ENCODE results near the gene MSRB2.

- RRBS: 35% methylated on average over 28 of the region's 84 CpGs
Observed at GRCh38 chr10:21499506-21500746, 25.6 kb downstream of the SKIDA1 start.

- RRBS: no CpG with 5 or more reads among the region's 24 CpGs
Observed at GRCh38 chr10:21533250-21533869, 672 bp upstream of the MLLT10 start.

- RRBS: no CpG with 5 or more reads among the region's 2 CpGs
Observed at GRCh38 chr10:21612050-21612677, 78.1 kb downstream of the MLLT10 start.

GRCh38 chr10:21687021-21688055 lies 153.3 kb downstream of the MLLT10 start:
- RRBS: no CpG with 5 or more reads among the region's 5 CpGs

DNA sequence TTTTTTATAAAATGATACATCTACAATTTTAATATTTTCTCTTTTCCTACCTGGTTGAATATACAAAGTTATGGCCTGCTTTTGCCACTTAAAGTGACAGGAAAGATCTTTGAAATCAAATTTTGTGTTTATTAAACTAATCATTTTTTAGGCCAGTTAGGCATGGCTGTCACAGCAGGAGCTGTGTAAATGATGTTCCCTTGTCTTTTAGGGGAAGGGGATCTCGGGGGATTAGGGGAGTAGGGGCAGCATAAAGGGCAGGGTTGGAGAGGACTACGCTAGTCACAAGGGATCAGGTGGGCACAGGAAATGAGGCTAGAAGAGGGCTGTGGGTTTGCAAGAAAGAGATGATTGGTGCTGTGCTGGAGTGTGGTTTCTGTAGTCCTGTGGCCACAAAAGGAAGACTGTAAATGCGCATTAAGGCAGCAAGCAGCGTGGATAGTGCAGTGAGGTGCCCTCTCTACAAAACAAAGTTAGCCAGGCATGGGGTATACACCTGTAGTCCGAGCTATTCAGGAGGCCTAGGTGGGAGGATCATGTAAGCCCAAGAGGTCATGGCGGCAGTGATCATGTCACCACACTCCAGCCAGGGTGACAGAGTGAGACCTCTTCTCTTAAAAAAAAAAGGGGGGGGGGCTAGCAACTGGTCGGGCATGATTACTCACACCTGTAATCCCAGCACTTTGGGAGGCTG lies 212.0 kb downstream of the MLLT10 start:
- RRBS: no CpG with 5 or more reads among the region's 7 CpGs

DNA sequence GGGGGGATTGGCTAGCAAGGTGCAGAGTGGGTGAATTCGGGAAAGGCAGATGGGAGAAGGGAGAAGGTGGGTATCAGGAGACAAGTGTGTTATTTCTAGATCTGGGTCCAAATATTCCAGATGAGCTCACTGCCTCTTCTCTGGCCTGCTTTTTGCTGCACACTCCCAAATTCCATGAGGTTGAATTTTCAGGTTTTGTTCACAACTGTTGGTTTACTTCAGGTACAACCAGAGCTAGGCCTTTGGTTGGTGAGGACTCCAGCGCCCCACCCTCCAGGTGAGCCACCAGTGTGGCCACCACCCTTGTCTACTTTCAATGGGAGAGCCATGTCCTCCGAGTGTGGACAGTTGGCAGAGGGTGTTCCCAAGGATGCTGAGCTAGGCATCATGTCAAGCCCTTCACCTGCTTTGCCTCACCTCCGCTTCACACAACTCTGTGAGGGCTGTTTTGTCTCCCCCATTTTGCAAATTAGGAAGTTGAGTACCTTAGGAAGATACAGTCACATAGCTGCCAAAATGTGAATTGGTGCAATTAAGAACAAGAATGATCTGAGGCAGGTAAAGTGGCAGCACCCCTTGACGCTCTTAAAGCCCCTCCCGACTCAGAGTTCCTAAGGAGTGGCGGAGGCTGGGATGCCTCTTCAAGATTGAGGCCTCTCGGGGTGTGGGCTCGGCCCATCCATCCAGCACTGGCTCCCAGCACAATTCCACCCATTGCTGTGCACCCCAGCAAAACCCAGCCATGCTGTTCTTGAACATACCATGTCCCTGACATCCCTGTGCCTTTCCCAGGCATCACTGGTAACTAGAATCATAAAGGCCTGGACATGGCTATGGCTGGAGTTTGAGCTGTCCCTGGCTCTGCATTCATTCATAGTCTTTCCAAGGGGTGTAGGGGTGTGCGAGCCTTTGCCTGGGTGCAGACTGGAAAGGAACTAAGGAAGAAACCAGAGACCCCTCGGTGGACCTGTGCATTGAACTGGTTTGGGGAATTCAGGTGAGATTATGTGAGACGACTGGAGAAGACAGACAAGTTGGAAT lies 213.1 kb downstream of the MLLT10 start:
- RRBS: no CpG with 5 or more reads among the region's 12 CpGs

GRCh38 chr10:22252298-22253229 lies 34.7 kb upstream of the EBLN1 start:
- RRBS: 3% methylated on average over 24 of the region's 96 CpGs

GRCh38 chr10:22475671-22476629 lies 130.7 kb downstream of the SPAG6 start:
- RRBS: 2% methylated on average over 34 of the region's 95 CpGs

DNA sequence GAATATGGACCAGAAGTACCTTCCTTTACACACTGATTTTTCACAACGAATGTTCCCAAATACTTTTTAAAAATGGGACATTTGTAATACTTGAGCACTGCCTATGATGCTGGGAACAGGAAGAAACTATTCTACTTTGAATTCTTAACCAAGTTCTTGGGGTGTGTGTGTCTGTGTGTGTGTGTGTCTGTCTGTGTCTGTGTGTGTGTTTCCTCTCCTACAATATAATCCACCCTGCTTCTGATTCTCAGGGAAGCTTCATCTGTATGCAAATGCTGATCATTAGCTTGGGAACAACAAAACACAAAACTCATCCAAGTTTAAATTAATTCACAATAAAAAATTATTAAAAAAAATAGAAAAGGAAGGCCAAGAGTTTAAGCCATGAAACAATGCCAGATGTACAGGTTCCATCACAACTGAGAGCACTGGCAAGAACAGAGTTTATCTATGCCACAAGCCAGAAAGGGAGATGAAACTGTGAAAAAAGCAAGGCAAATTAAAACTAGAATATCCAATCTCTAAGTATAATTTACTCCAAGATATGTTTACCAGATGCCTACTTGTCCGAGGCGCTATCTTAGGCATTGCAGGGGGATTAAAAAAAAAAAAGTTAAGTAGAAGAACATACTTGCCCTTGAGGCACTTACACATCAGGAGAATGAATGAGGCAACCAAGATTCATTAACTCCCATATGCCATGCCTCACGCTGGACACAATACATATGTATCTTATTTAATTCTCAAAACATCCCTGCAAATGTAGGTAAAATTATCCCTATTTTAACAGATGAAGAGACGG lies 144.7 kb downstream of the PIP4K2A start:
- RRBS: no CpG with 5 or more reads among the region's 5 CpGs

GRCh38 chr10:22605053-22605673 lies 109.2 kb downstream of the PIP4K2A start:
- RRBS: no CpG with 5 or more reads among the region's 5 CpGs

- RRBS: no CpG with 5 or more reads among the region's 10 CpGs
Observed at GRCh38 chr10:22607833-22608342, 106.5 kb downstream of the PIP4K2A start.

DNA sequence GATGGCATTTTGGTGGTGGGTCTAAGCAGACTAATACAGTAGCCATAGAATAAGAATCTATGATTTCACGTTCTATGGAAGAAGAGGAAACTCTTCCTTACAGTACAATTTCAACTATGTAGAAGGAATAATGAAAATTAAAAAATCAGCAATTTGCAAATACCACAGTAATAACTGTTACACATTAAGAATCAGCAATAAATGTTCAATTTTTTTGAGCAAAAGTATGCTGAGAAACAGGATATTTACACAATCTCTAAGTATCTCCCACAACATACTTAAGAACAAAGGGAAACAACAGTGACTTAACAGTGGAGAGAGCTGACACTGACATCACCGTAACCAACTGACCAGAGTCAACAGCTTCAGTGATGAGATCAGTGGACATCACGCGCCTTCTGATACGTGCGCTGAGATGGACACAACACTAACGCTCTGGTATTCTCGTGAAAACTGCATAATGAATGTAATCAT lies 82.8 kb downstream of the PIP4K2A start:
- RRBS: no CpG with 5 or more reads among the region's 8 CpGs

- RRBS: no CpG with 5 or more reads among the region's 7 CpGs
Observed at GRCh38 chr10:22704472-22705123, 9.8 kb downstream of the PIP4K2A start.

GRCh38 chr10:22707588-22708164 lies 6.7 kb downstream of the PIP4K2A start:
- RRBS: no CpG with 5 or more reads among the region's 7 CpGs

- RRBS: no CpG with 5 or more reads among the region's 6 CpGs
Observed at GRCh38 chr10:23056042-23056430, 39.3 kb upstream of the MSRB2 start.

- RRBS: no CpG with 5 or more reads among the region's 7 CpGs
Observed at GRCh38 chr10:23094774-23095233, 575 bp upstream of the MSRB2 start.

DNA sequence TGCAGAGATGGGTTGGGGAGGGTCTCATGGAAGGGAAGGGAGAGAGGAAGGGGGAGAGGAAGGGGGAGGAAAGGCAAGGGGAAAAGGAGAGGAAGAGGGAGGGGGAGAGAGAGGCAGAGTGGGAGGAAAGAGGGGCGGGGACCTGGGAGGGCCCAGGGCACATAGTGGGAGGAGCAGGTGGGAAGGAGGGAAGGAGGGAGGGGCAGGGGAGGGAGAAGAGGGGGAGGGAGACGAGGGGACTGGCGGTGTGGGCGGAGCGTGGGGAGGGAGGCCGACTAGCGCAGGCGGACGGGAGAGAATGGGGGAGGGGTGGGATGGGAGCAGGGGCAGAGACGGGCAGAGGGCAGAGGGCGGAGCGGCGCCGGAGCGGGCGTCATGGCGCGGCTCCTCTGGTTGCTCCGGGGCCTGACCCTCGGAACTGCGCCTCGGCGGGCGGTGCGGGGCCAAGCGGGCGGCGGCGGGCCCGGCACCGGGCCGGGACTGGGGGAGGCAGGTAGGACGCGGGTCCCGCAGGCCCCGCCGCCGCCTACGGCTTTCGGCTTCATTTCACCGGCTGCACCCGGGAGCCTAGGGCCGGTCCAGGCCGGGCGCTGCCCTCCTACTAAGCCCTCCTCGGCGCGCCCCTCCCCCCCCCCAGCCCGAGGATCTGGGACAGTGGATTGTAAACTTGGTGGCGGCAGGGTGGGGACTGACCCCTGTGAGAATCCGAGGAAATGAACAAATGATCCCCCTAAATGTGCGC lies at the start of gene MSRB2:
Gene MSRB2 (plus strand): TSS at position 346 of the 742 bp plus-strand sequence.
- RRBS: 1% methylated on average over 27 of the region's 52 CpGs

DNA sequence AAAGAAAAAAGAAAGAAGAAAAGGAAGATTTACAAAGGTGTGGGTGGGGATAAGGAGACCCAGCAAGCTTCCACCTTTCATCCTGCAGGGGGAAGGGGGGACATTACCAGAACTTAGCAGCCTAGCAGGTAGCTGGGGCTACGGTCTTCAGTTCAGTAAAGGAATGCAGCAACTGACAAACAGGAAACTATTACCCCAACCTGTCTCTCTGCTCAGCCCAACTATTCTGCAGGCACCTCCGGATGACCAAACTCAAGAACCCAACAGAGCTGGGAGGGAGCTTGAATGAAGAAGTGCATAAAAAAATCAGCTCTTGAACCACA lies 18.2 kb upstream of the C10orf67 start:
- RRBS: no CpG with 5 or more reads among the region's 2 CpGs

GRCh38 chr10:23367757-23368801 lies 23.5 kb upstream of the C10orf67 start:
- RRBS: no CpG with 5 or more reads among the region's 6 CpGs

- RRBS: no CpG with 5 or more reads among the region's 6 CpGs
Observed at GRCh38 chr10:24207540-24207864, 1.4 kb upstream of the KIAA1217 start.